Peripheral blood mononuclear cell (primary cell): ENCODE measurements around a stretch of chr7.

DNA sequence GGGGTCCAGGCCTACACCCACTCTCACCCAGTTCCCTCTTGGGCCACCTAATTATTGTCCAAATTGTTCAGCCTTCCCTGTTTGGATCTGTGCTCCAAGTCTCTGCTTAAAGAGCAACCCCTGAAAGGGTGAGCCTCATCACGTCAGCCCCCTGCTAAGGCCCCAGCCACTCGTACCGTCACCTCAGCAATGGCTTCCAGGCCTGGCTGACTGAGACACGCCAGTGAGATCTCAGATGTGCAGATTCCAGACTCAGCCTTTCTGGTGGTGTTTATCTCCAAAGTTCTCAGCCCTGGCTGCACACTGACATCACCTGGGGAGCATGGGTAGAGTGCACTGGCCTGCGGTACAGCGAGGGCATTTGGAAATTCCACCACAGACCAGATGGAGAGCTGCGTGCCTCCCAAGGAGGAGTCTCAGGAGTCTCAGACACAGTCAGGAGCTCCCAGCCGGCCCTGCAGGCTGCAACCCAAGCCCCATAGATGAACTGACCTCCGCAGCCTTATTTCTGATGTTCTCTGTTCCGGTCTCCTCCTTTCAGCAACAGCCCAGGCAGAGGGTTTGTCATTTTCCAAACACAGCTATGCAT is 87.4 kb downstream of the PRKAG2 start:
- PRO-cap, 8 experiments: peak in 1 of 8 experiments; most common minus-strand start position 177 of the sequence (in 1)

DNA sequence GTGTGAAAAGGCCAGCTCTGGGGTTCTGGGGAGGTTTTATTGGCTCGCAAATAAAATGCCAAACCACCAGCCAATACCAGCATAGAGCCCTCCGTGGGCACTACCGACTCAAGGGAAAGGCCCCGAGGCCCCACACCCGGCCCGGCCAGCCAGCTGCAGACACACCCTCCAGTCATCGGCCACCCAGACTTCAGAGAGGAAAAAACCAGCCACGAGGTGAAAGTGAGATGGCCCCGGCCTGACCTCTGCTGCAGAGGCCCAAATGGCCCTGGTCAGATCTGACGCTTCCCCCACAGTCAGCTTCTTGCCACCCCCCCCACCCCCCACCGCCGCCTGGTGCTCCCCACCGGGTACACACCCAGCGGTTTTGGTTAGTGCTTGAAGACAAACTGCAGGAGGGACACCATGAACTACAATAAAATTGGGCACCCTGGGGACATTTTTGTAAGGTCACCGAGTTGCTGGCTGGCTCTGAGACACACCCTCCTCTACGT is 80.0 kb downstream of the PRKAG2 start:
- PRO-cap, 8 experiments: peak in 5 of 8 experiments; most common plus-strand start position 133 of the sequence (in 2); most common minus-strand start position 192 of the sequence (in 5)

GRCh38 chr7:151820584-151820959 is 56.3 kb downstream of the PRKAG2 start:
- PRO-cap, 8 experiments: peak in 1 of 8 experiments; most common minus-strand start chr7:151820906 (in 1)

GRCh38 chr7:151857161-151857789 is 19.6 kb downstream of the PRKAG2 start:
- PRO-cap, 8 experiments: peak in 2 of 8 experiments; most common minus-strand start chr7:151857496 (in 1)

- PRO-cap, 8 experiments: peak in 2 of 8 experiments; most common minus-strand start chr7:151859403 (in 1)
Measured at GRCh38 chr7:151859030-151860173, 17.5 kb downstream of the PRKAG2 start.

GRCh38 chr7:151925353-151926515 is 30.5 kb upstream of the GALNTL5 start:
- PRO-cap, 8 experiments: peak in 8 of 8 experiments; most common plus-strand start chr7:151926279 (in 7); most common minus-strand start chr7:151926180 (in 7)

DNA sequence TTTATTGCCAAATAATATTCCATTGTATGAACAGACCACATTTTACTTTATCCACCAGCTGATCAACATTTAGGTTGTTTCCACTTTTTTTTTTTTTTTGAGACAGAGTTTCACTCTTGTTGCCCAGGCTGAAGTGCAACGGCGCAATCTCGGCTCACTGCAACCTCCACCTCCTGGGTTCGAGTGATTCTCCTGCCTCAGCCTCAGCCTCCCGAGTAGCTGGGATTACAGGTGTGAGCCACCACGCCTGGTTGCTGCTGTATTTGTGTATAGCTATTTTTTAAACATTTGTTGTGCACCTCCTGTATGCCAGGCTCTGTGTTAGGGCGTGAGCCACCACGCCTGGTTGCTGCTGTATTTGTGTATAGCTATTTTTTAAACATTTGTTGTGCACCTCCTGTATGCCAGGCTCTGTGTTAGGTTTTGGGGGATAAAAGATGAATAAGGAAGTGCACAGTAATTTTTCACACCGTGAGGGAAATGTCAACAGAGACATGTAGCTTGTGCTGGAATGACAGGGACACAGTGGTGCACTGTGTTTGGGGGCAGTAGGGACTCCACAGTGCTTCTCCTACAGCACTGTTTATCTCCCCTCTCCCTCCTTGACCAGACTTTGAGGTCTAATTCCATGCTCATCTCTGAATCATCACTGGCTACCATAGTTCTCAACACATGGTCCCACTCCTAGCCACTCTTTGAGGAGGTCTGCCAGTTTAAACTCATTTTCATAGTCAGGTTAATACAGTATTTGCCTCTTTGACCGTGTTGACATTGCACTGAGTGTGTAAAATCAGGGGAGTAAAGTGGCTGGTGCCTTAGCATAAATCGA is 89.2 kb downstream of the GALNT11 start:
- PRO-cap, 8 experiments: peak in 2 of 8 experiments; most common minus-strand start position 694 of the sequence (in 2)

GRCh38 chr7:152176897-152178077 is 151.8 kb downstream of the GALNT11 start:
- PRO-cap, 8 experiments: no peak in any of the 8 experiments

DNA sequence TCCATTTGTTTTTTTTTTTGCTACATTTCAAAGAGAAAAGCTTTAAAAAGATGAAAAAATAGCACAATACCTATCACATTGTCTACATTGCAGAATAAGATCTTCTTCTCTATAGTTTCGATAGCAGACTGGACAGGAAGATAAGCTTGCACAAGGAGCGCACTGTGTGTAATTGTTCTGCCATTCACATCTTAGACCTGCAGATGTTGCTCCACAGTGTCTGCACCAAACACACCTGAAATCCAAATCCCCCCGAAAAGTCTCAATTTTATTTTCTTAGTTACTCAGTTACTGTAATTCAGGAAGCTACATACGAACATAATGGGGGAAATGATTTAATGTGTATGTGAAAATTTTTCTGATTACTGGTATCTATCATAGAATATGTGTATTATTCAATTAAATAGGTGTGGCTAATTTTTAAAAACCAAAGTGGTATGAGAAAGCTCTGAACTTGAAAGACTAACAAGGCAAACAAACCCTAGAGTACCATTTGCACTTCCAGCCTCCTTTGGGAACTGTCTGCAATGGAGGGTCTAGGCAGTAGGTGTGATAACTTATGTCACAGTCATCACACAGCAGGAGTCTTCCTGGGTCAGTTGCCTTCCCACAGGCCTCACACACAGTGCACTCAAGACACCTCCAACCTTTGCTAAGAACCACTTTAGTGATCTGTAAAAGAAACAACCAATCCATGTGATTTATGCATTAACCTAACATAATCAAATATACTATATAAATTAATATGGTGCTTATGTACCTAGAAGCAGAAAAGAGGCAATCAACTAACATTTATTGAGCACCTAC is 198.7 kb downstream of the GALNT11 start:
- PRO-cap, 8 experiments: no peak in any of the 8 experiments

DNA sequence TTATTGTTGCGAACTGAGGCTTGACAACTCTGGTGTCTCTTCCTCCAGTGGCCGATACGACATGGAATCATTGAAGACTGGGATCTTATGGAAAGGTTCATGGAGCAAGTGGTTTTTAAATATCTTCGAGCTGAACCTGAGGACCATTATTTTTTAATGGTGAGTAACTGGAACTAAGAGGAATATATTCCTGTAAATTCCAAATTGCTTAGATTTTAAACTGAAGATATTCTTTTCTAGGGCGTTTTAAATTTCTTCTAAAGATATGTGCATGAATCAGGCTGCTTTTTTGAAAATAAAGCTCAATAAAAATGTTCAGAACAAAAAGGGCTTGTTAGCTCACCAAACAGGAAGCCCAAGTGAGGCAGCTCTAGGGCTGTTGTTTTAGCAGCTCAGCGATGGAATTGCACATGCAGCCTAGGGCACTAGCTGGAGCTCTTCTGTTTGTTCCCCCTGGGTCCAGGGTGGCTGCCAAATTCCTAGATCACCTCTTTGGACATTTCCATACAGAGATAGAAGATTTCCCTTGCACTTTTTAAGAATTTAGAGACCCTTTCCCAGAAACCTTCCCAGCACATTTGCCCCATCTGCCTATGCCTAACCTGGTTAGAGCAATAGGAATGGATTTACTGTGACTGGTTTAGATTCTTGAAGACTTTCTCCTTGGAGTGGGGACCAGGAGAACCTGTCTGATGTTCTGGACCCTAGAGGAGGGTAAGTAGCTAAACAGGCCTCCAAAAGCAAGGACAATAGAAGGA is 42.2 kb downstream of the ACTR3B start:
- PRO-cap, 8 experiments: no peak in any of the 8 experiments

DNA sequence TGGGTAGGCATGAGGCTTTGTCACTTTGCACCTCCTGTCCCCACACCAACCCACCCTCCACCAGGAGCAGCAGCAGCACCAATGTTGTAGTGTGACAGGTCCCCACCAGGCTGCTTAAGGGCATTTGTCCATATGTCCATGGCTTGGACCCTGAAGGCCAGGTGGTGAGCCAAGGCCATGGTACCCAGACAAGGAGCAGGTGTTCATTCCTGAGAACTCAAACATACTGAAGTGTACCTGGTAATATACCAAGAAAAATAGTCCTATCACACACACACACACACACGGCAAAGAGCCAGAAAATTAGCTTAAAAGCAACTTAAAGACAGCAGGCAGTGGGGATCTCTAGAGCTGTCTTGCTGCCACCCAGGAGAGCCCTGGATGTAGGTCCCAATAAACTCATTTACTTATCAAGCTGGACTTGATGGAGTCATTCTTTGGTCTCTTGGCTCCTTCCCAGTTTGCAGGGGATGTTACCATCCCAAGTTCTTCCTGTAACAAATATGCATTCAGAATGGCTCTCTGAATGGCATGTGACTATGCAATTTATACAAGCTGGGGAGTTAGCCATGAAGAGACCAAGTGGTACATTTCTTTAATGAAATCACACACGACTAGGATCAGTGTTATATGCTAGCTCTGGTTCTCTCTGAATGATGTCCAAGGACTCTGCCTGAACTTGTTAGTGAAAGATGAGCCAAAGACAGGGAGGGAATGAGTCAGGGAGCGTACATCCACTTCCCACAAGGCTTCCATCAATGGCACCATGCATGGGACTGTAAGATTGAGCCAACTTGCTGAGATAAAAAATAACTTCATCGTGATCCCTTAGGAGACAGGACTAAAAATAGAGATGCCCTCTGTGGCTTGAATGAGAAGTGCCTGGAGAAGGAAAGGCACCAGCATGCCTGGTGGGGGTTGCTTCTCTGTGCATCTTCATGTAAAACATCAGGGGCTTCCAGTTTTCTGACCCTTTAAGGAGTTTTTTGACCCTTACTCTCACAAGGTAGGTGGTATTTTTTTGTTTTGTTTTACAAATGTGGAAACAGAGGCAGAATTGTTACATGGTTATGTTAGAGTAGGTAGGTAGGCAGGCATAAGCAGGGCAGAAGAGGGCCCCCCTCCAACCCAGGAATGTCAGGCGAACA is 629.5 kb downstream of the ACTR3B start:
- PRO-cap, 8 experiments: no peak in any of the 8 experiments

DNA sequence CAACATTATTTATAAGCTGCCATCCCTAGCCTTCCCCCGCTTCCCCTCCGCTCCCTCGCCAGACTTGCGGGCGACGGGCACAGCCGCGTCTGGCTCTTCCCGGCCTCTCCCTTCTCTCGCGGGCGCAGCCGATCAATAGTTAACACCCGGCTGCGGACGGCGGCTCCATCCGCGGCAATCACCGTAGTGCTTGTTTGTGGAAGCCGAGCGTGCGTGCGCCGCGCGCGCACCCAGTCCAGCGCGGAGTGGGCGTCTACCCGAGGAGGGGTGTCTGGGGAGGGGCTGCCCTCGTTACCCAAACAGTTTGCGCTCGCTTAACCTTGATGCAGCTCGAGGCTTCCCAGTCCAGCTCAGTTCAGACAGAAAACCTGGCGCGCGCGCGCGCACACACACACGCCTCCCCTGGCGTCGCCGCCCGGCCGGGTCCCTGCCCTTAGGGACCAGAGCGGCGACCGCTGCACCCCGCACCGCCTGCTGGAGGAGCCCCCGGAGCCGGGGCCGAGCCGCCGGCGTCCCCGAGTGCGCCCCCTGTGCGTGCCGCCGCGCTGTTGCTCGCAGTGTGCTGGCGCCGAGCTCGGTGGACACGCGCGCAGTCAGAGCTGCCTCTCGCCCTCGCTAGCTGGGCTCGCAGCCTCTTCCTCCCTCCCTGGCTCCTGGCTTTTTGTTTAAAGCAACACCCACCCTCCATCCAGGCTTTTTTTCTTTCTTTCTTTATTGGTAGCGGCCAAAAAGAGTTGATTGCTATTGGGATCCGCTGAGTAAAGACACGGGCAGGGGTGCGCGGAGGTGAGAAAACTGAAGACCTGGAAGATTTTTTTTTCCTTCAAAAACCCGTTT is 165.2 kb upstream of the DPP6 start:
- PRO-cap, 8 experiments: no peak in any of the 8 experiments

GRCh38 chr7:154845061-154845482 is 157.9 kb downstream of the PAXIP1 start:
- PRO-cap, 8 experiments: no peak in any of the 8 experiments

GRCh38 chr7:154965778-154966630 is 36.9 kb downstream of the PAXIP1 start:
- PRO-cap, 8 experiments: no peak in any of the 8 experiments

- PRO-cap, 8 experiments: peak in 1 of 8 experiments; most common plus-strand start chr7:154968856 (in 1)
Measured at GRCh38 chr7:154968305-154969366, 34.3 kb downstream of the PAXIP1 start.

- PRO-cap, 8 experiments: no peak in any of the 8 experiments
Measured at GRCh38 chr7:155071129-155071794, 1.1 kb downstream of the HTR5A start.

GRCh38 chr7:155230102-155230750 is 67.5 kb upstream of the INSIG1 start:
- PRO-cap, 8 experiments: no peak in any of the 8 experiments

GRCh38 chr7:155244126-155244483 is 53.6 kb upstream of the INSIG1 start:
- PRO-cap, 8 experiments: no peak in any of the 8 experiments

- PRO-cap, 8 experiments: peak in 1 of 8 experiments; most common plus-strand start chr7:155300844 (in 1)
Measured at GRCh38 chr7:155300661-155301459, 3.2 kb downstream of the INSIG1 start.

DNA sequence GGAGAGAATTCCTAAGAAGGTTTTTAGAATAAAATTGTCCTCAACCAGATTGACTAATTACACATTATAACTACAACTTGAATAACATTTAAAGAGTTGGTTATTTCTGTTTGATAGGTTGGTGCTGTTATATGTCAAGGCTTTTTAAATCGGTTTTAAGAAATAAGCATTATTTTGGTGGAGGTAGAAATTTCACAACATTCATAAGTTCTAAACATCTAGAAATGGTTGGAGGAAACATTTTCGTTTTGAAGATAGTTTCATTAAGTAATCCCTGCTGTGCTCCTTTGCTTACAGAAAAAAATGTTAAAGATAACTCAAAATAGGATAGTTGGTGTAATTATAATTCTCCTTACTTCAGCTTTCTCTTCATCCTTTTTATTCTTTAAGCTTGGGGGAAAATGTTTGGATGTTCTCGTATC is 6.7 kb downstream of the INSIG1 start:
- PRO-cap, 8 experiments: no peak in any of the 8 experiments